Vermiform appendix (tissue), 1 donor: ENCODE measurements around a stretch of chr9.

DNA sequence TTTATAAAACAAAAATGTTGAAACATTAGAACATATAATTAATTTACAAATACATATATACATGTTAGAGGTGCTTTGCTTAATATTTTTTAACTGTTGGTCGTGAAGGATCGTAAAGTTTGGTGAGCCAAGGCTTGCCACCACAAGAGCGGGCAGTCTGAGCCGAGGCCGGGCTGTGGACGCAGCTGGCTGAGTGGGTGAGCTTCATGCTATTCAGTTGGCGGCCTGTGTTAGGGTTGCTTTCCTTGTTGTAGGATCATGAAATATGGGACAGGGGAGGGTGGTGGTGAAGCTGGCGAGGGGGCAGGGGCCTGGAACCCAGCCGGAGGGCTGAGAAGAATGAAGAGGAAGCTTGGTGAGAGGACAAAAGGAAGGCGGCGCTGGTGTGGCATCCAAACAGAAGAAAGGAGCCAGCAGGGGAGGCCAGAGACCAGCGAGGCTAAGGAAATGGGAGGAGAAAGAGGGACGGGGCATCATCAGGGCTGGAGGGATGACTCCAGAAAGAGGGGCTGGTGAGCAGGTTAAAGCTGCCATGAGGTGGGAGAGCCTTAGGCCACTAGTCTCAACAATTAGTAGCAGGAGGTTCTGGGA is 18.3 kb downstream of the RALGPS1 start:
- PRO-cap, result no peak

GRCh38 chr9:127099147-127099549 is 23.3 kb downstream of the ANGPTL2 start:
- PRO-cap, result no peak

DNA sequence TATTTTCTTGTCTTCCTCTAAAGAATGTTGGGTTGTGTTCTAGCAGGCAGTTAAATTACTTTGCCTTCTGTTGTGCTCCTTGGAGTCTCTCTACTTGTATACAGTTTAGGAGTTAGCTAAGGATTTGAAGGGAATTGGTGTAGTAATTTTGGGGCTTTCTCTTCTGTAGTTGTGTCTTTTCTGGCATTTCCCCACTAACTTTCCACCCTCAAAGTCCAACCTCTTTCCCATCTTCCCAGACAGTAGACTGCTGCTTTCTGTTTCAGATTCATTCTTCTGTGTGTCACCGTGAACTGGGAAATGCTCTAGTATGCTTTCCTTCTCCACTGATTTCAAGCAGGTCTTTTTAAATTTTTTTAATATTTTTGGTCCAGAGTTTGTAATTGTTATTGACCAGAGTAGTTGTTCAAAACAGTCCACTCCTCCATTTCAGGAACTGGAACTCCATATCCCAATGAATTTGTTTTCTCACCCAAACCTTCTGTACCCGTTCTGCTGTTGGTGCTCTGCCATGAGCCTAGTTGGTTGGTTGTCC is 4.6 kb upstream of the ANGPTL2 start:
- PRO-cap, result no peak

DNA sequence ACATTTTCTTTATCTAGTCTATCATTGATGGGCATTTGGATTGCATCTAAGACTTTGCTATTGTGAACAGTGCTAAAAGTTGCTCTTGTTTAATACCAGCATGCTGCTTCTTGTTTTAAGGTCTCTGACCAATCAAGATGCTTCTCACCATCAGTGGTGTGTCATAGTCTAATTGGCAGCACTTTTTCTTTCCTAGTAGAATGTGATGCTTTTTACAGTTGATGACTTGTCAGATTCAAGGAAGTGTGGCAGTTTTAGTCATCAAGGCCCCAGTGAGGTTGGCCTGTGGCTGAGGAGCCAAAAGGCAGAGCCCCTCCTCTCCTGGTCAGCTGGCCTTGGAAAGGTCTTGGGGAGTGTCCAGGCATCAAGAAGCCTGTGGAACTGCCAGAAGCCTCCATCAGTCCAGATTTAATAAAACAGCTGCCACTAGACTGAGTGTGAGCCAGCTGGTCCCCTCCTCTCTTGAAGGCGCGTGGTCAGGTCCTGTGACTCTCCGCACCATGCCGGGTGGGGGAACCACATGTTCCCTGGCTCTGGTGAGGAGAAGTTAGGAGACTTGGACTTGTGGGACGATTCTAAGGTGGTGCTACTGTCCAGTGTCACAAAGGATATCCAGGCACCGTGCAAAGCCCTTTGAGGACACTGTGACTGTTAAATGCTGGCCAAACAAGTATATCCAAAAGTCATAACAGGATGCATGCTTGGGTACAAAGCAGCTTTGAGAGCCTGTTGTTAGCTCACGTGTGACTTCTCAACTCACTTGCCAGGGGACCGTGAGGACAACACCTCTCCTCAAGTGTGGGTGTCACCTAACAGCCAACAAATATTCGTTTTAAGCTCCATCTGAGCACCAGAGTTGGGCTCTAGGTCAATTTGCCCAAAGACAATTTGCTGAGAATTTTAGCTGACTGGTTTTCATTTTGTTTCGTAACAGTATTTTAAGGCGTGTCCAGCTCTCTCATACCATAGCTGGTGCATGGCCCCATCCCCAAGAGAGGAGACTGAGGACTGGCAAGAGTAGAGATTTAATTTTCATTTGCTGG is 6.1 kb upstream of the ANGPTL2 start:
- PRO-cap, result no peak

DNA sequence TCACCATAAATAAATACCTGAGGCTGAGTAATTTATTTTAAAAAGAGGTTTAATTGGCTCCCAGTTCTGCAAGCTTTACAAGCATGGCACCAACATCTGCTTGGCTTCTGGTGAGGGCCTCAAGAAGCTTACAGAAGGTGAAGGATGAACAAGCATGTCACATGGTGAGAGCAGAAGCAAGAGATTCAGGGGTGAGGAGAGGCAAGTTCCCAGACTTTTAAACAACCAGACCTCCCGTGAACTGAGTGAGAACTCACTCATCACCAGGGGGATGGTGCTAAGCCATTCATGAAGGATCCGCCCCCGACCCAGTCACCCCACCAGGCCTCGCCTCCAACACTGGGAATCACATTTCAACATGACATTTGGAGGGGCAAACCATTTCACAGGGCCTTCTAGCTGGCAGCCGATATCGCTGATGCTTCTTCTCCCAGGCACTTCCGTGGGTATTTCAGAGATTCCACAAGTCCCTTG is 60.5 kb upstream of the ANGPTL2 start:
- PRO-cap, result no peak

- PRO-cap, result no peak
Measured at GRCh38 chr9:127196433-127196986, 68.1 kb upstream of the GARNL3 start.

GRCh38 chr9:127363003-127363634 is 33.9 kb upstream of the SLC2A8 start:
- PRO-cap, result no peak

- PRO-cap, result bidirectional peak, plus-strand start at chr9:127450916, minus-strand start at chr9:127450885
Measured at GRCh38 chr9:127450353-127451177, 641 bp downstream of the RPL12 start.

GRCh38 chr9:127539571-127540017 is 29.3 kb downstream of the NIBAN2 start:
- PRO-cap, result unidirectional peak, minus-strand start at chr9:127539682

- PRO-cap, result bidirectional peak, plus-strand start at chr9:127608619, minus-strand start at chr9:127608499
Measured at GRCh38 chr9:127607953-127609022, 3.8 kb upstream of the STXBP1 start.

- PRO-cap, result no peak
Measured at GRCh38 chr9:127721337-127721897, 5.5 kb downstream of the TTC16 start.

DNA sequence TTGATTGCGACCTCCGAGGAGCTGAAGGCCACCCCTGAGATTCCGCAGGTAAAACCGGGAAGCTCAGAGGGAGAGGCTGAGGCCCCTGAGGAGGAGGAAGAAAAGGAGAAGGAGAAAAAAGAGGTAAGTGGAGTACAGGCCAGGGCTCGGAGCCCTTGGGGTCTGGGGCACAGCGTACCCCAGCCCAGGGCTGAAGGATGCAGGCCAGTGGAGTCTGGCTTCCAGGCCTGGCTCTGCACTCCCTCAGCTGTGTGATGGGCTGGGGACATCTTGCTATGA is 7.8 kb downstream of the TOR2A start:
- PRO-cap, result no peak

- PRO-cap, result no peak
Measured at GRCh38 chr9:127763662-127764769, 14.4 kb downstream of the SH2D3C start.

GRCh38 chr9:127814831-127815907 is 12.5 kb downstream of the FPGS start:
- PRO-cap, result no peak

DNA sequence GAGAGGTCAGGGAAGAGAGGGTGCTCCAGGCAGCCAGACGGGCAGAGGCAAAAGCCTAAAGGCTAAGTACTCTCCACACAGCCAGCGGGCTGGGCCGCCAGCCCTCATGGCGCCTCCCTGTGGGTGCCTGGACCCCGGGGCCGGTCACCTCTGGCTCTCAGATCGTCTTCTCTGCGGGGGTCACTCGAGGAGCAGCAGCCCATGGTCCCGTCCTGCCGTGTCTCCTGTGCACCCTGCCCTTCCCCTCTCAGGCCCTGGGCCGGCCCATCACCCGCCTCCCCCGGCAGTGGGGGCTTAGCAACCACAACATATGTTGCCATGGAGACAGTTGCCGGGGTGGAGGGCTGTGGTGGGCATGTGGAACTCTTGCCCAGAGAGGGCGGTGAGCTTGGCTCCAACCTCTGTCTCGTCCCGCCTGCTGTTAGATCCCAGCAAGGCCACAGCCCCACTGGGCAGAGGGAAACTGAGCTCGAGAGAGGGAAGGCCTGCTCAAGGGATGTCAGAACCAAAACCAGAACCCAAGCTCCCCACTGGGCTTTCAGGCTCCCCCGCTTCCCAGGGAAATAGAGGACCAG is 4.1 kb downstream of the AK1 start:
- PRO-cap, result no peak

DNA sequence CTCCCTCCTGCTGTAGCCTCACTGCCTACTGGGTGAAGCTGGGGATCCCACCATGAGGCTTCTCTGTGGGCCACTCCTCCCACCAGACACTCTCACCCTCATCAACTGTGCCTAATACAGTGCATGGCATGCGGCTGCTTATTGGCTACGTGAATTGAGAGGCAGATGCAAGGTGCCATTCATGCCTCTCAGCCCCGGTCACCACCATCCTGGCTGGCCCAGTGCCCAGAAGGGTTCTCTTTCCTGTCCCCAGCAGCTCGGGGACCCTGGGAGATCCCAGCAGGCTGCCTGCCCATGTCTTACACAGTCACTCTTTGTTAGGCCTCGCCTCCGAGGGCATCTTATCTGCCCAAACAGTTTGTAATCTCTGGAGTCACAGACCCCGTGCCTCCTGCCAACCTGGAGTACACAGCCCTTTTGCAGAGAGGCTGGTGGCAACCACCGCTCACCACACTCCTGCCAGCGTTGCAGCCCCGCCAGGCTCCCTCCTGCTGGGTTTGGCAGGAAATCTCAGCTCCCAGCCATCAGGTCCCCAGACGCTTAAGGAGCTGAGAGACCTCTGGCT is 6.9 kb upstream of the AK1 start:
- PRO-cap, result no peak

DNA sequence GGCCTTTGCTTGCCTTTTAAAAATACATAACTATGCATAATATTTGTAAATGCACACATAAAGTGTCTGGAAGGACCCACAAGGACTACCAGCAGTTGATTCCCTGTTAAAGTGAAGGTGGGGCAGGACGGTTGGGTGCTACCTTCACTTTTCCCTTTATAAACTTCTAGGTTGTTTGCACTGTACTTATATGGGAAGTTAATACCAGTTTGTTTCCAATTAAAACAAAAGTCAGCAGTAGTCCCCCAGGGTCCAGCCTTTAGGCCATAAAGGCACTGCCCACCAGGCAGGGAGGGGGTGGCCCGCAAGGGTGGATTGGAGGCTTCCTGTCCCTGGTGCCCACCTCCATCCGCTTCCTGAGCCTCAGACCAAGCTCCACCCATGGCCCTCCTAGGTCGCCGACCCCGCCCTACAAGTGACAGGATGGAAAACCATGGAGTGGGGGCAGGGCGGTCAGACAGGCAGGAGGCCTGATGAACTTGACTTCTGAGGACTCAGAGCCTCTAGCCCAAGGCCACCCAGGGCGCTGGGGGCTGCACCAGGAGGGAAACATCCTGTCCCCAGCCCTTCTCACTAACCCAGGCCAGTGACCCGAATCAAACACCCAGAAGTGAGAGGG is 4.0 kb upstream of the ST6GALNAC6 start:
- PRO-cap, result bidirectional peak, plus-strand start at position 456 of the sequence, minus-strand start at position 355 of the sequence

DNA sequence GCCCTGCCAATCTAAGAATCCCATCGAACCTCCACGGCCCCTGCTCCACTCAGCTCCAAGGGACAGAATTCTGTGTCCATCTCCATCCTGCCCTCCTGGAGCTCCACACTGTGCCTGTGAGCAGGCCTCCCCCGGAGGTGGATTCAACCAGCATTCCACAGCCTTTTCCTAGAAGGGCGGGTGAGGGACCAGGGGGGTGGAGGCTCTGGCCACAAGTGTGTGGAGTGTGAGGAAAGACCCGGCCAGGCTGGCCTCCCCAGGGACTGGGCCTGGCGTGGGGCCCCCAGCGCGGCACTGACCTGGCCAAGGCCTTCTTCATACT is 5.9 kb downstream of the EEIG1 start:
- PRO-cap, result no peak

- PRO-cap, result no peak
Measured at GRCh38 chr9:127982719-127983375, 2.1 kb upstream of the EEIG1 start.

- PRO-cap, result no peak
Measured at GRCh38 chr9:128079405-128079551, 11.2 kb downstream of the SLC25A25 start.